Metastatic Liver Carcinoma in the Lung (tissue), 2 donors: Measurements from ENCODE around the genes FOXR1 and RNF26.

- PRO-cap, 2 experiments: no peak in any of the 2 experiments
Measured at GRCh38 chr11:118923016-118923300, 2.8 kb downstream of the BCL9L start.

- PRO-cap, 2 experiments: no peak in any of the 2 experiments
Measured at GRCh38 chr11:118923487-118924103, 2.1 kb downstream of the BCL9L start.

GRCh38 chr11:118971629-118972052, at the start of gene FOXR1:
Gene FOXR1, plus strand, starts transcription at chr11:118971761.
- PRO-cap, 2 experiments: no peak in any of the 2 experiments

DNA sequence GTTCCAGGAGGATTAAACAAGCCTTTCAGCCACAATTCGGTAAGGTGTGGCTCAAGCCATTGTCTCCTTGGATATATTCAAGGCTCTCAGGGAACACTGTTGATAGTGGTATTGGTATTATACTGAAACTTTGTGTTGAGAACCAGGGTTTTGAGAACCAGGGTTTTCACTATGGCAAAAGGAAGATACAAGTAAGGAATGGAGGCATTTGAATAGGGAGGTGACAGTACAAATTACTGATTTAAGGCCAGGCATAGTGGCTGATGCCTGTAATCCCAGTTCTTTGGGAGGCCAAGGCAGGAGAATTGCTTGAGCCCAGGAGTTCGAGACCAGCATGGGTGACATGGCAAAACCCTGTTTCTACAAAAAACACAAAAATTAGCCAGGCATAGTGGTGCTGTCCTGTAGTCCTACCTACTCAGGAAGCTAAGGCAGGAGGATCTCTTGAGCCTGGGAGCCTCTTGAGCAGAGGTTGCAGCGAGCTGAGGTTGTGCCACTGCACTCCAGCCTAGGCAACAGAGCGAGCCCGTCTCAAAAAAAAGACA, 8.5 kb downstream of the RPS25 start:
- PRO-cap, 2 experiments: no peak in any of the 2 experiments

DNA sequence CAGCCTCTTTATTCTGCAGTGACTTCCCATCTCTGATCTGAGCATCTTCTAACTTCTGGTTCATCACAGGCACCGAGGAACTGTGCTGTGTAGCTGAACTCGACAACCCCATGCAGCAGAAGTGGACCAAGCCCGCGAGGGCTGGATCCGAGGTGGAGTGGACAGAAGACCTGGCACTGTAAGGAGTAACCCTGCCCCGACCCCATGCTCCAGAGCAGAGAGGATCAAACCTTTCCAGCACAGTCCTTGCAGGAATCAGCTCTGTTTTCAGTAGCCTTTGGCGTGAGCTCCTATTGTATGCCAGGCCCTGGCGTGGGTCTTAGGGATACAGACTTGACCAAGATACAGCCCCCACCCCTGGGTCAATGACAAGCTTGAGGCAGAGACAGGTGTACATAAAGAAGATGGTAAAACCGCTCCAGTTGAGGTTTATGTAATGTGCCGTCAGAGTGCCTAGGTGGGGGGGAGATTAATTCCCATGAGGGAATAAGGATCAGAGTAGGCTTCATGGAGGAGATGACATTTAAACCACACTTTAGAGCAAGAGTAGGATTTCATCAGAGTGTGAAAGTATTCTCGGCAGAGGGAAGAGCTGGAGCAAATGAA, 4.4 kb downstream of the C2CD2L start:
- PRO-cap, 2 experiments: no peak in any of the 2 experiments

- PRO-cap, 2 experiments: no peak in any of the 2 experiments
Measured at GRCh38 chr11:119179438-119180333, 5.6 kb upstream of the NHERF4 start.

- PRO-cap, 2 experiments: peak in 1 of 2 experiments; most common plus-strand start chr11:119318981 (in 1); most common minus-strand start chr11:119318824 (in 1)
Measured at GRCh38 chr11:119318554-119319434, 1.9 kb upstream of the MCAM start.

DNA sequence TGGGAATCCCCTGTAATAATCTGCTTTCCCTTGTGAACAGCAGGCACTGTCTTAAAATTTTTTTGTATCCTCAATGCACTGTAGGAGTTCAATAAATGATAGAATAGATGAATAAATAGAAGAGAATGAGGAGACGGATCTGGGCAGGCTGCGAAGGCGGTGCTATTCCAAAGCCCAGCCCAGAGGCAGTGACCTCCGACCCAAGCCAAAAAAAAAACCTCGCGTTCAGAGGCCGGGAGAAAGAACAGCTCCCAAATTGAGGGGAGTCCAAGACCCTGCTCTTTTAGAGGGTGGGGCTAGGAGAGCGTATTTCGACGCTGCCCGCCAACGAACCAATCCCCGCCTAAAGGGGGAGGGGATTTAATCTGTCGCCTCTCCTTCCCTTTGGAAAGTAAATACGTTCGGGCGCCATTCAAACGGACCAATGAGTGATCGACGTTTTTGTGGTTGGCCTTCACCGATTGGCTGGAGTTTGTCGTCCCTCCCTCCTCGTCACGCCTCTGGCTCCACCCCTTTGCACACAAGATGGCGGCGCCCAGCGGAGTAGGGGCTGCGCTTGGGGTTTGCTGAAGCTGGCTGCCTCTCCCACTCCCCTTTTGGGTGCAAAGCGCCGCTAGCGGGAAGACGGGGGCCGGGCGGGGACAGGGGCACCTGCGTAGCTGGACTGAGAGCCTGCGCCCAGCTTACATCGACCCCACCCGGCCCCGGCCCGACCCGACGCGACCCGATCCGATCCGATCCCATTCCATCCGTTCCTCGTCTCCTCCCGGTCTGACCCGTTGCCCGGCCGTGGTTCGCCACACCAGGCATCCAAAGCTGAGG, at the start of gene RNF26:
TSS of gene RNF26 (plus strand) at position 519 of the 822 bp plus-strand sequence.
- PRO-cap, 2 experiments: peak in 2 of 2 experiments; most common plus-strand start position 519 of the sequence (in 1); most common minus-strand start position 285 of the sequence (in 1)

GRCh38 chr11:119347961-119348613, 1.6 kb upstream of the MFRP start:
- PRO-cap, 2 experiments: no peak in any of the 2 experiments

- PRO-cap, 2 experiments: peak in 1 of 2 experiments; most common plus-strand start chr11:119368565 (in 1); most common minus-strand start chr11:119368381 (in 1)
Measured at GRCh38 chr11:119368220-119369205, 13.0 kb downstream of the USP2 start.

DNA sequence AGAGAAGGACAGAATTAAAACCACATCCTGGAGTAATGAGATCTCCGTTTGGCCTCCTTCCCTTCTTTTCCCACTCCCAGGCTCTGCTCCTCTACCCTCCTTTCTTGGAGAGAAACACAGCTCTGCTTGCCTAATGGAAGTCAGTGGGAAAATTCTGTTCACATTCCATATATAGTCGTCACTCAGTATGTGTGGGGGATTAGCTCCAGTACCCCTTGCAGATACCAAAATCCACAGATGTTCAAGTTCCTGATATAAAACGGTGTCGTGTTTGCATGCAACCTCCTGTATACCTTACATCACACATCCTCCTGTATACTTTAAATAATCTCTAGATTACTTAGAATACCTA, 37.6 kb upstream of the THY1 start:
- PRO-cap, 2 experiments: no peak in any of the 2 experiments

- PRO-cap, 2 experiments: no peak in any of the 2 experiments
Measured at GRCh38 chr11:119677281-119678021, 51.5 kb downstream of the NECTIN1 start.

DNA sequence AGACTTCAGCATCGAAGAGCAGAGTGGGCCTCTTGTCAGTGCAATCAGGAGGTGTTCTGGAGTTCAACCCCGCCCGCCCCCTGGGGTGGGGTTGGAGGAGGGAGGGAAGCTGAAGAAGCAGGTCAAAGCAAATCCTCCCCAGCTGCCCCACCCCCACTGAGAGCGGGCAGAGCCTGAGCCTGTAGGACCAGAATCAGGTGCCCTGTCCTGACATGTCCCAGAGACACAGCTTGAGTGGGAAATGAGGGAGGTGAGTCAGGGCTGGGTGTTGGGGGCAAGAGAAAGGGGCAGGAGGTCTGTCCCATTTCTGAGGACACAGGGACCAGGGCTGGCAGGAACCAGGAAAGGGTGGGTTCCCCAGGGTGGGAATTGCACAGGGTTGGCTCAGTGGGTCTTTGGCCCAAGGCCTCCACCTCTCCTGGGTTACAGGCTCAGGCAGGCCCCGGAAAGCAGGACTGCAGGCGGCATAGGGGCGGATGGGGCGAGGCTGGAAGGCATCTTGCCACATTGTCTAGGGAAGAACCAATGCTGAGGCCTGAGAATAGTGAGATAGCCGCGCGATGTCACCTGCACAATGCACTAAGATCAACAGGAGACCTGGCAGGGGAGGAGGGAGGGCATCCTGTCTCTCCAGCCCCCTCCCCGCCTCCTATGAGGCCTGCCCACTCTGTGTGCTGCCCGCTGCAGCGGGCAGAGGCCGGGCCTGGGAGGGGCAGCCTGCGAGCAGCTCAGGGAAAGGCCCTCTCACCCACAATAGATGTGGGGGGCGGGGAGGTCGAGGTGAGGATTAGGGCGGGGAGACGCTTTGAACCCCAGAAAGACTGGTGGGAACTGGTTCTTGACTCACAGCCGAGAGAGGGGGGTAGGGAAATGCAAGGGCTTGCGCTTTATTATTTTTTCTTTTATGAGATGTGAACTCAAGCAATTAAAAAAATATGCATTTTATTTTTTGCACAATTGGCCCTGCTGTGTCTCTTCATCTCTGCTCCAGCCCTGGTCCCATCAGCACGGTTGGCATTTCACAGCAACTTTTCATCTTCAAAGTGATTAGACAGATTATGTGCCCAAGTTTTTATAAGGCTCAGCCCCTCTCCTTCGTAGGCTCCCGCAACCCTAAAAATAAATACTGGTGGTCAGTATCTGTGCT, 32.3 kb downstream of the NECTIN1 start:
- PRO-cap, 2 experiments: no peak in any of the 2 experiments

DNA sequence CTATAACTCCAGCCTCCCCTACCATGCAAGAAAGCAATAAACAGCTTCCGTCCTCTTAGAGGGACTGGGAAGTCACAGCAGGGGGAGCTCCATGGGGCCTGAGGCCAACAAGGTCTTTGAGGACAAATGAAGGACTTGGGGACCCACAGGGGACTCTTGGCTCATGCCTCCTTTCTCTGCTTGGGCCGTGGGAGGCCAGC, 159.2 kb upstream of the NECTIN1 start:
- PRO-cap, 2 experiments: no peak in any of the 2 experiments

GRCh38 chr11:120123689-120124285, 14.1 kb downstream of the TRIM29 start:
- PRO-cap, 2 experiments: no peak in any of the 2 experiments

- PRO-cap, 2 experiments: no peak in any of the 2 experiments
Measured at GRCh38 chr11:120203597-120204079, 7.2 kb upstream of the OAF start.

- PRO-cap, 2 experiments: peak in 1 of 2 experiments; most common minus-strand start chr11:120213380 (in 1)
Measured at GRCh38 chr11:120213210-120213793, 2.5 kb downstream of the OAF start.

DNA sequence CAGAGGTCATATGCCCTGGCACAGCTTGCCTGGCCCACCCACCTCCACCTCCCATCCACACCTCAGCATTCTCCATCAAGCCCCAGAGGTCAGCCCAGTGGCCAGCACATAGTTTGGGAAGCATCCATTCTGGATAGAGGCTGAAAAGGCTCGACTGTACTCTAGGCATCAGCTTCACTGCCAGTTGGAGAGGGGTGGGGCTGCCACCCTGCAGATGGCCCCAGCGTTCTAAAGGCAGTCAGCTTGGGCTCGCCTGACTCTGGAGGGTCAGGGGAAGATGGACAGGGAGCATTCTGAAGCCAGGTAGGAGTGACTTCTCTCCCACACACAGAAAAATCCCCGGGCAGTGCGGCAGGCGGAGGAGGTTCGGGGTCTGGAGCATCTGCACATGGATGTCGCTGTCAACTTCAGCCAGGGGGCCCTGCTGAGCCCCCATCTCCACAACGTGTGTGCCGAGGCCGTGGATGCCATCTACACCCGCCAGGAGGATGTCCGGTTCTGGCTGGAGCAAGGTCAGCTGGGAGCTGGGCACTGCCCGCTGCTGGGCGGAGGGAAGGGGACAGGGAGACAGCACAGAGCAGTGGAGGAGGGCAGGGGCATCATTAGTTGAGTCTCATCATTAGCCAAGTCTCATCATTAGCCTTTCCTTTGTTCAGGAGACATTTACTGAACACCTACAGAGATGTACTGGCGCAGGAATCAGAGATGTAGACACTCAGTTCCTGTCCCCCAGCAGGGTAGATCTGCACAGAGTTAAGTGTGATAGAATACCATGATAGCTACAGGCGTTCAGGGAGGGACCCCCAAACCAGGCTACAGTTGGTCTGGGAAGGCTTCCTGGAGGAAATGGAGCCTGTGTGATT, 13.2 kb upstream of the POU2F3 start:
- PRO-cap, 2 experiments: no peak in any of the 2 experiments

- PRO-cap, 2 experiments: no peak in any of the 2 experiments
Measured at GRCh38 chr11:120230433-120230753, 9.5 kb upstream of the POU2F3 start.

GRCh38 chr11:120245480-120245960, 5.6 kb downstream of the POU2F3 start:
- PRO-cap, 2 experiments: no peak in any of the 2 experiments